Peyer's patch (tissue), 4 donors: ENCODE results near the genes OBP2B and ADAMTSL2.

GRCh38 chr9:133114447-133115362, 6.3 kb downstream of the RALGDS start:
- PRO-cap: no peak
- RAMPAGE, long total RNA, 4 experiments: no peak in any of the 4 experiments

GRCh38 chr9:133130465-133131544, 9.8 kb upstream of the RALGDS start:
- PRO-cap: unidirectional peak, minus-strand start at chr9:133131114; unidirectional peak, minus-strand start at chr9:133131153
- RAMPAGE, long total RNA, 4 experiments: start-site peak on the minus strand in 1 of 4 experiments, at chr9:133131114-133131243 at its widest, 7 reads per replicate

- PRO-cap: unidirectional peak, plus-strand start at chr9:133147757
- RAMPAGE, long total RNA, 4 experiments: start-site peak on the minus strand in 1 of 4 experiments, at chr9:133147369-133148159 at its widest, 7 to 9 reads per replicate
Measured at GRCh38 chr9:133147181-133148316, 16.2 kb downstream of the GBGT1 start.

DNA sequence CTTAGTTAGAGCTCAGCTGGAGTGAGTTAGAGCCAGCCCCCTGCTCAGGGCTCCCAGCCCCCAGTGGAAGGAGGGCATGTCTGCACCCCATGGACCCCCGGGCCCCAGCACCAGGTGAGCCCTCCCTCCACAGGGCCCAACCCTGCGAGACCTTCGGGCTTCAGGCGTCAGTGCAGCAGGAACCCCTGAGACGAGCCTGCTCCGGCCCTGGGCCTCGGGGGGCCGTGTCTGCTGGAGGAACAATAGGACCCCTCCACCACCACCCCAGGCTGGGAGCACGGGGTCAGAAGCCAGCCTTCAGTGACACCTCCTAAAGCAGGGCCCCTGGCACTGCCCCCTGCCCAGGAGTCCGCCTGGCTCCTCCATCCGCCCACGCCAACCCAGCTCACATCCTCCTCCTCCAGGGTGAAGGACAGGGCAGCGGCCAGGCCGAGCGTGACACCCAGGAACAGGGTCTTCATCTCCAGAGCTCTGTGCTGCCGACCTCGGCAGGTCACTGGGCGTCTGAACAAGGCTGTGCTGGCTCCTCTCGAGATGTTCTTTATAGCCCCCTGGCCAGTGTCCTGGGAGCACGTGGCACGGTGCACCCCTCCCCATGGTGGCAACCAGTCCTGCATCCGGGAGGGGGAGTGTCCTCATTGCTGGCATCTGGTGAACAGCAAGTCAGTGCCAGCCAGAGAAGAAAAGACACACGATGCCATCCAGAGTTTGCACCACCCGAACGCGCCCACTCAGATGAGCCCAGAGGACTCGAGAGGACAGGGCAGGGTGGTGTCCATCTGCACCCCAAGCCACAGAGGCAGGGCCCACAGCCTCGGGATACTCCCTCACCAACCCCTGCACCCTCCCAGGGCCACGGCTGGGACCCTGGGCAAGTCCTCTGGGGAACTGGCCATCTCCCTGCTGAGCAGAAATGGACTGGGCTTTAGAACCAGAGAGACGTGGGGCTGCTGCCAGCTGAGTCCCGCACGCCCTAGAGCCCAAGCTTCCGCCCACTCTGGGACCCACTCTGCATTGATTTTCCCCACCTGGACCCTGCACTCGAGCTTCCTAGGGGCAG, at the start of gene OBP2B:
OBP2B (minus strand) TSS at position 512 of the 1,060 bp plus-strand sequence.
- PRO-cap: no peak
- RAMPAGE, long total RNA, 4 experiments: no peak in any of the 4 experiments

- PRO-cap: no peak
- RAMPAGE, long total RNA, 4 experiments: no peak in any of the 4 experiments
Measured at GRCh38 chr9:133233592-133234572, 24.8 kb upstream of the OBP2B start.

GRCh38 chr9:133339457-133340134, 3.6 kb upstream of the SURF6 start:
- PRO-cap: no peak
- RAMPAGE, long total RNA, 4 experiments: no peak in any of the 4 experiments

DNA sequence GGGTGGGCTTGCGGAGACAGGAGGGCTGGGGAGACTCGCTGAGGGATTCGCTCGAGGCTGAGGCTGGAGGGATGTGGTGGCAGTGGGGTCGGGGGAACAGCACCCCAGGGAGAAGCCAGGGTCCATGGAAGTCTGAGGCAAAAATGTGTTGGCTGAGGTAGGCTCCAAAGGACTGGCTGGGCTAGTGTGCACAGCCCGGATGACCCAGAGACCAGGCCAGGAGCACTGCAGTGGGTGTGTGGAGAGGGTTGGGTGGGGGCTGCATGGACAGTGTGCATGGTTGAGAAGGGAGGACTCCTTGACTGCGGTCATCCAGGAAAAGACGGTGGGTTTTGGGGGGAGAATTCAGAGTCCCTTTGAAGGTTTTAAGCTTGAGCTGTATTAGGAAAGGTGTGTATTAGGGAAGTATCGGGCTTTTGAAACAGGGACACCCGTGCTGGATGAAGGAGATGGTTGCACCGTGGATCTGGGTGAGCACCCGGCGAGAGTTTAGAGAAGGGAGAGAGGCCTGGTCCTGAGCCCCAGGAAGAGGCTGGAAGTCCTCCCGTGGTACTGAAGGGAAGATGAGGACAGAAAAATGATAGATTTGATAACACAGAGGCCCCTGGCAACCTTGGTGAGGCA, 1.8 kb downstream of the SURF2 start:
- PRO-cap: no peak
- RAMPAGE, long total RNA, 4 experiments: start-site peak on the plus strand in 1 of 4 experiments, centred at position 424 of the sequence, 6 reads per replicate

DNA sequence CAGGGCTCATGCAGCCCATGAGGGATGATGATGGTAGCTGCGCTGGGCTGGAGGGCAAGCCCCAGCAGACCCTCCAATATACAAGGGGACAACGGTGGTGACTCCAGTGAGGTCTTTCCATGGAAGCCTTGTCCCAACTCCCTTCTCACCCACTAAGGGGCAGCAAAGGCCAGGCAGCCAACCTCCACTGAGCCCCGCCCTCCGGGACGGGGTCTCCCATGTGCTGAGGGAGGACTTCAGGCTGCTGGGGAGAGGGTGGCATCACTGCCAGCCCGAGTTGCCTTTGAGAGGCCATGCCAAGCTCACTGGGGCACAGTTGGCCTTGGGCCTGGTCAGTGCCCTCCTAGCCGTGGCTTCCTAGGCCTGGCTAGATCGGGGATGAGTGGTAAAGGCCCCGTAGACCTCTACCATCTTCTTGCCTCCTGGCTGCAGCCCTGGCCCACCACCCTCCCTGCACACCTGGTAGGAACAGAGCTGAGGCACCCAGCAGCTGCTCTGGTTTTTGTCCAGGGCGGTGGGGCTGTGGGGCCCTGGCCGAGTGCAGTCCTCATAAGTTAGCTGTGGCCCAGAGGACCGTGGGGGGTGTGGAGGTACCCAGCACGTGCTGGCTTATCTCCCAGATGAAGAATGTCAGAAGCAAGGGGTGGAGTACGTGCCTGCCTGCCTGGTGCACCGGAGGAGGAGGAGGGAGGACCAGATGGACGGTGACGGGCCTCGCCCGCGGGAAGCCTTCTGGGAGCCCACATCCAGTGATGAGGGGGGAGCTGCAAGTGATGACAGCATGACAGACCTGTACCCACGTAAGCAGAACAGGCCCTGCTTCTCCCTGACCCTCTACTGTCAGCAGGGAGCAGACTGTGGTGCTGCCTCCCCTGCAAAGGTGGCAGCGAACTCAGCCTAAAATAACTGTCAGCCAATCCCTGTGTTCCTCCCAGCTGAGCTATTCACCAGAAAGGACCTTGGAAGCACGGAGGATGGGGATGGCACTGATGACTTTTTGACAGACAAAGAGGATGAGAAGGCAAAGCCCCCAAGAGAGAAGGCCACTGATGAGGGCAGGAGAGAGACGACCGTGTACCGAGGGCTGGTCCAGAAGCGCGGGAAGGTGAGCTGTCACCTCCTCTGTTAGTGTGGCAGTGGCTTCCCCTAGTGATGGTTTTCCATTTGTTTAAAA, 3.4 kb downstream of the SURF2 start:
- PRO-cap: no peak
- RAMPAGE, long total RNA, 4 experiments: no peak in any of the 4 experiments

- PRO-cap: no peak
- RAMPAGE, long total RNA, 4 experiments: no peak in any of the 4 experiments
Measured at GRCh38 chr9:133362245-133362673, 5.9 kb downstream of the SURF2 start.

- PRO-cap: no peak
- RAMPAGE, long total RNA, 4 experiments: no peak in any of the 4 experiments
Measured at GRCh38 chr9:133406071-133406562, 11.7 kb downstream of the REXO4 start.

GRCh38 chr9:133522444-133522930, 2.3 kb downstream of the MYMK start:
- PRO-cap: no peak
- RAMPAGE, long total RNA, 4 experiments: no peak in any of the 4 experiments

DNA sequence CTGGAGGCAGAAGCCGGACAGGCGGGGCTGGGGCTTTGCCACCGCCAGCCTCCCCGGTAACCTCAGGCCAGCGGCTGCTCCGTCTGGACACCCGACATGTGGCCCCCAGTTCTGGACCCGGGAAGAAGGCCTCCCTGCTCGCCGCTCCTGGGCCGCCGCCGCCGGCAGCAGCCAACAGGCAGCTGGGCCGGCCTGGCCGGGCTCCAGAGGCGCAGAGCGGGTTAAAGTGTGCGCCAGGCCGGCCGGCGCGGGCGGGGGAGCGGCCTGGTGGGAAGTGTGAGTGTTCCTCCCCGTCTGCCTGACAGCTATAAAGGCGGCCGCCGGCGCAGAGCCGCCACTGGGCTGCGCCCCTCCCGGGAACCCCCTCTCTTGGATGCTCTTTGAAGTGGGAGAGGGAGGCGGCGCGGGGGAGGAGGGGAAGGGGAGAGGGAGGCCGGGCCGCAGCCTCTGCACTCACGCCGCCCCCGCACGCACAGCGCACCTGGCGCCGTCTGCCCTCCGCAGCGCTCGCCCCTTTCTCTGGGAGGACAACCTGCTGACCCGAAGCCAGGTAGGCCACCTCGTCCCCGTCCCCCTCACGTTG, at the start of gene ADAMTSL2:
ADAMTSL2 (plus strand) TSS at position 337 of the 583 bp plus-strand sequence.
- PRO-cap: no peak
- RAMPAGE, long total RNA, 4 experiments: start-site peak on the plus strand in 1 of 4 experiments, centred at position 358 of the sequence, 7 reads per replicate

GRCh38 chr9:133545393-133546201, 11.1 kb downstream of the ADAMTSL2 start:
- PRO-cap: no peak
- RAMPAGE, long total RNA, 4 experiments: no peak in any of the 4 experiments

GRCh38 chr9:133584372-133585290, 24.6 kb downstream of the FAM163B start:
- PRO-cap: no peak
- RAMPAGE, long total RNA, 4 experiments: no peak in any of the 4 experiments

- PRO-cap: no peak
- RAMPAGE, long total RNA, 4 experiments: no peak in any of the 4 experiments
Measured at GRCh38 chr9:133585291-133585812, 23.8 kb downstream of the FAM163B start.

GRCh38 chr9:133634027-133634638, 2.0 kb upstream of the DBH start:
- PRO-cap: no peak
- RAMPAGE, long total RNA, 4 experiments: no peak in any of the 4 experiments

DNA sequence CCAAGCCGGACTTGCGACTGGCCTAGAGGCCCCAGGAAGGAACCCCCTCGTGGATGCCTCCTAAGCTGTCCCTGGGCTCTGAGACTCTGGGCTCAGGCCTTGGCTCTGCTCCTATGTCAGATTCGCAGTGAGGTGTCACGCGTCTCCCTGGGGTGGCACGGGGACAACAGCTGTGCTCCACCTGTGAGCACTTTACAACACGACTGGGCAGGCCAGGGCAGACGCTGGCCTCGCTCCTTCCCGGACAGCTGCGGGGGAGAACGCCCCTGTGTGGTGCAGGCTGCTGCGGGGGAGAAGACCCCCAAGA, 36.2 kb downstream of the SARDH start:
- PRO-cap: no peak
- RAMPAGE, long total RNA, 4 experiments: no peak in any of the 4 experiments

DNA sequence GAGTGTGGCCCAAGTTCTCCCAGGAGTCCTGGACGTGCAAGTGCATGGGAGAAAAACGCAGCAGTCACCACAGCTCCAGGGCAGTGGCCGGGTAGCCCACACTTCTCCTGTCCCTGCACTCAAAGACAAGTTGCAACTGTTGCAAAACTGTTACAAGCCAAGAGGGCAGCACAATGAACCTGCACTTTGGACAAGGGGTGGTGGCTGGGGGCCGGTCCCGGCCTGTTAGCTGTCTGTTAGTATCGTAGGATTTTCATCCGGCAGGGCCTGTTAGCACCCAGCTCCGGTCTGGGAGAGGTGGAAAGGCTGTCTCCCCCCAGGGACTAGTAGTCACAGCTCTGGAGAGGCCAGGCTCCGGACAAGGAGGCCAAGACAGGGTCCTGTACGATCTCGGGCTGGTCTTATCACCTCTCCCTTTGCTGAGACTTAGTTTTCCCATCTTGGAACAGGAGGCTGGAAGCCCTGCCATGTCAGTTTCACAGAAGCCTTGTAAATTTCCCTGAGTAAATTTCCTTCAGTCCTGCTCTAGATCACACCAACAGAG, 1.7 kb upstream of the SARDH start:
- PRO-cap: no peak
- RAMPAGE, long total RNA, 4 experiments: no peak in any of the 4 experiments

DNA sequence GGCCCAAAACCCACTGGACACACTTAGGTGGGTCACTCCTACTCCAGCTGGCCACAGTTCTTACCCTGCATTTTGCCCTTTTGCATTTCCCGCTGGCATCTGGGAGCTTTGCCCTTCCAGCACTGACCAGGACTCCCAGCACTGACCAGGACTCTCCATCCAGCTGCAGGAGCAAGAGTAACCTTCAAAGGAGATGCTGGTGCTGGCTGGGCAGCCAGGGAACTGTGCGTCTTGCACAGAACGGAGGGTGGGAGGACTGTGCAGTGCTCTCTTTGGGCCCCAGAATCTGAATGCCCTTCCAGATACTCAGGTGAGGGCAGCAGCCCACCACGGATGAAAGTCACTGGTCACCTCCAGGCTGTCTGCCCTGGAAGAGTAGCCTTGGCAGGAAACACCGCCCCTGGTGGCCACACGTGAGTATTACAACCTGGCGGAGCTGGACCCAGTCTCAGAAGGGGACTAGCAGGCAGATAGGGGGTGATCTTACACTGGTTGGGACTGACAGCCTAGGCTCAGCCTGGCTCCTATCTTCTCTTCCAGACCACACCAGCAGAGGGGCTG, 4.7 kb upstream of the SARDH start:
- PRO-cap: no peak
- RAMPAGE, long total RNA, 4 experiments: no peak in any of the 4 experiments

GRCh38 chr9:133846413-133846669, 108.2 kb upstream of the SARDH start:
- PRO-cap: unidirectional peak, minus-strand start at chr9:133846507
- RAMPAGE, long total RNA, 4 experiments: no peak in any of the 4 experiments